Mesenchymal stem cell of the bone marrow (primary cell): ENCODE data around the genes PAK3, IL13RA2, LUZP4 and DOCK11.

- CAGE, long polyA plus RNA, result no peak
Measured at GRCh38 chrX:110172242-110172716, 145.6 kb downstream of the AMMECR1 start.

DNA sequence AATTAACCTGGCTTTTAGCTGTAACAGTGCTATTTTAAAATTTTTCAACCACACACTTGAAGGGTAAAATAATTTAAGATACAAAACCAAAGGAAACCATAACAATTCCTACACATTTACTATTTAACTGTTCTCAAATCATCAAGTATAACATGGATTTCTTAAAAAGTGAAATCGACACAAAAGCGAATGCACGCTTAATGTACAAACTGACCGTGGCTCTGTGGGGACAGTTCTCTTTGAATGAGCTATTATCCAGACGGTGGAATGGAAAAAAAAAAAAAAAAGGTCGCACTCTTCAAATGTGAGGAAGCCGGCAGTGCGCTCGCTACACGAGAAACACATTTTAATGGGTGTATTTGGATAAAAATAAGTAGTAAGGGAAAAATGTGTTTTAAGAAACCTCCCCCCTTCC is 1.2 kb downstream of the AMMECR1 start:
- CAGE, long polyA plus RNA, result no peak

- CAGE, long polyA plus RNA, result no peak
Measured at GRCh38 chrX:110944184-110945269, 148.9 kb upstream of the CHRDL1 start.

DNA sequence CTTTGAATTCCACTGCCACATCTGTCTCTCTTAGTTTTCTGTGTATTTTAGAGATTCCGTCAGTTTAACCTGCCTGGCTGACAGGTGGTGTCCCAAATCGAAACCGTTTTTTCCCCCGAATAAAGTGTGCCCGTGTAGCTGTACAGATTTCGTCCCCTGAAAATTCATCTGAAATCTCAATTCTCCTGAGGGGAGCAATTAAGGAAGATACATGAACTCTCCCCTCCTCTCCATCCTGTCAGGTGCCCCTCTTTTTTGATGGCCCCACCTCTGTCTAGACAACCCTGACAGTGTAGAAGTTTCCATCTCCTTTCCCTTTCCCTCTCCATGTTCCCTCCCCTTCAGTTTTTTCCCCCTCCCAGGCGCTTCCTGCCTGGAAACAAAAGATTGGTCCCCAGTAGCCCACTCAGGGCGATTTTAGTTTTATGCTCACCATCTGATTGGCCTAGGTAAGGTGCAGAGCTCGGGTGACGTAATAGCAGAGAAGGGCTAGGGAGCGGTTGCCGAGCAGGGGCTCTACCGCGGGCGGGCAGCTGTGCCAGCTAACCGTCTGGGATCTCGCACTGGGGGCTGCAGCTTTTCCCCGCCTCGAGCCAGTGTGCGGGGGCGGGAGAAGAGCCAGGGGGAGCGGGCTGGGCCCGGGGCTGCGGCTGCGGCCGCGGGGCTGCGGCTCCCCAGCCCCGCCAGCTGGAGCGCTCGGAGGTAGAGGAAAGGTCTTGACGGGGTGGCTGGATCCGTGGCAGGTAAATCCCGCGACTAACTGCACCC is at the start of gene PAK3:
PAK3 (plus strand) TSS at position 519 of the 768 bp plus-strand sequence.
- CAGE, long polyA plus RNA, result no peak

DNA sequence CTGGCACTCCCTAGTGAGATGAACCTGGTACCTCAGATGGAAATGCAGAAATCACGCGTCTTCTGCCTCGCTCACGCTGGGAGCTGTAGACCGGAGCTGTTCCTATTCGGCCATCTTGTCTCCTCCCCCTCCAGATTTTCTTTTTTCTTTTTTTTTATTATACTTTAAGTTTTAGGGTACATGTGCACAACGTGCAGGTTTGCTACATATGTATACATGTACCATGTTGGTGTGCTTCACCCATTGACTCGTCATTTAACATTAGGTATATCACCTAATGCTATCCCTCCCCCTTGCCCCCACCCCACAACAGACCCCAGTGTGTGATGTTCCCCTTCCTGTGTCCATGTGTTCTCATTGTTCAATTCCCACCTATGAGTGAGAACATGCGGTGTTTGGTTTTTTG is 83.2 kb downstream of the SERTM2 start:
- CAGE, long polyA plus RNA, result no peak

DNA sequence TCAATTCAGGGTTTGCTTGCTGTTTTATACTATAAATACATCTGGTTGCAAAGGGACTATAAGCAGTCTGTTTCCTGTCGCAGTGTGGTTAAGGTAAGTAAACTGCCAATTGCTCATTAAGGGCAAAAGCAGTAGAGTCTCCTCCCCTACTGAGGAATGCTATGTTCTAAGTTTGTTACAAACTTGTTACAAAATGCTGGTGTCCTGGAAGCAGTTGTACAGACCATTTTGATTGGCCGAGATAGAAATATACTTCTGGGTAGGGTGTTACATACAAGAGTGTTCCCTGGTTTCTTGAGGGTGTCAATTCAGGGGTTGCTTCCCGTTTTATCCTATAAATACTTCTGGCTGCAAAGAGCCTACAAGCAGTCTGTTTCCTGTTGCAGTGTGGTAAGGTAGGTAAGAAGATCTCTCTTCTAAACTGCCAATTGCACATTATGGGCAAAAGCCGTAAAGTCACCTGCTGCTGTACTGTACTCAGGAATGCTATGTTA is 5.7 kb downstream of the TRPC5OS start:
- CAGE, long polyA plus RNA, result no peak

- CAGE, long polyA plus RNA, result no peak
Measured at GRCh38 chrX:112802340-112802699, 38.3 kb downstream of the AMOT start.

GRCh38 chrX:112832566-112833253 is 7.9 kb downstream of the AMOT start:
- CAGE, long polyA plus RNA, result no peak

- CAGE, long polyA plus RNA, result no peak
Measured at GRCh38 chrX:114999155-114999573, 18.3 kb downstream of the IL13RA2 start.

DNA sequence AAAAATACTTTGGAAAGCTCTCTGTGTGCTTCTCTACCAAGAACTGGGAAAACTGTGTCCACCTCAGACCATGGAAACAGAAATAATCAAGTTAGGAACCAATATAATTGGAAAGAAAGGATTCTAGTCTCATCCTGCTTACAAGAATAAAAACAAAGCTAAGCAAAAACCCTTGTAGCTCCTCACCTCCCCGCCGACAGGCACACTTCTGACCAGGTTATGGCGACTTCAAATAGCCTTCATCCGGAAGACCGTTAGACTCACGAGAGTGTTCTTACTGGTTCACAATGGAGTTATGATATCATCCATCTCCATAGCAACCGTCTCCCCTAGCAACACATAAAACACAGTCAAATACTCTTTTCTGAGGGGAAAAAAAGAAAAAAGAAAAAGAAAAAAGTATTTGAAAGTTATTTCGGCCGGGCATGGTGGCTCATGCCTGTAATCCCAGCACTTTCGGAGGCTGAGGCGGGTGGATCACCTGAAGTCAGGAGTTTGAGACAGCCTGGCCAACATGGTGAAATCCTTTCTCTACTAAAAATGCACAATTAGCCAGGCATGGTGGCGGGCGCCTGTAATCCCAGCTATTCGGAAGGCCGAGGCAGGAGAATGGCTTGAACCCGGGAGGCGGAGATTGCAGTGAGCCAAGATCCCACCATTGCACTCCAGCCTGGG is at the start of gene IL13RA2:
IL13RA2 (minus strand) TSS at position 250 of the 675 bp plus-strand sequence.
- CAGE, long polyA plus RNA, result no peak

GRCh38 chrX:115229587-115230136 is 4.2 kb downstream of the LRCH2 start:
- CAGE, long polyA plus RNA, result no peak

GRCh38 chrX:115289422-115290027 is at the start of gene LUZP4:
LUZP4 (plus strand) TSS chrX:115289715.
- CAGE, long polyA plus RNA, result no peak

GRCh38 chrX:115936521-115936944 is 234.0 kb upstream of the AGTR2 start:
- CAGE, long polyA plus RNA, result no peak

GRCh38 chrX:115939868-115940319 is 230.7 kb upstream of the AGTR2 start:
- CAGE, long polyA plus RNA, result no peak

GRCh38 chrX:115969557-115969865 is 201.0 kb upstream of the AGTR2 start:
- CAGE, long polyA plus RNA, result no peak

GRCh38 chrX:115970549-115971216 is 199.9 kb upstream of the AGTR2 start:
- CAGE, long polyA plus RNA, result no peak

DNA sequence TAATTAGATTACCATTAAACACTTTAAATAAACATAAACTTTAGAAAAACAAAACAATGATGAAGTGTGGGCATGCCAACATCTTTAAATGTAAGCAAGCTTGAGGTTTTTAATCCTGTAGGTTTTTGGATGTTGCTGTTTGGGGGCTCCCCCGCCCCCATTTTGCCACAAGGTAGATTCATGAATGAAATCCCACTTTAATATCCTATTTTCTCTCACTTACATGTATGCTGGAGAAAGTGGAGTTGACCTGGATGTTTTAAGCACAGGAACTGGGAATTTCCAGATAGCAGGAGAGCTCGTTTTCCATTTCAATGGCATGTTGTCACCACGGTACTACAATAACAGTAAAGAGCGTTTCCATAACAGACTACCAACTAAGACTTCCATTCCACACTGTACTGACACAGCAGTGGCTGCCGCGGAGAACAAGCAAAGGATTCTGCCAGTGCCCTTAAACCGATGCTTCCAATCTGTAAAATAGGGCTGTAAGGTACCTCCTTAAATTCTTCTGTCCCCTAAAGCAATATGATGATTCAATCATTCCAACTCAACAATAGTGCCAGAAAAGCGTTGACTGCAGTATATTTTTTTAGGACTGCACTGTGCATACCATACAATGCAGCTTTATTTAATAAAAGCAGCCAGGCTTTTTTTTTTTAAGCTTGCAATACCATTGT is 144.0 kb downstream of the KLHL13 start:
- CAGE, long polyA plus RNA, result no peak

- CAGE, long polyA plus RNA, result no peak
Measured at GRCh38 chrX:118353083-118353766, 7.3 kb downstream of the WDR44 start.

GRCh38 chrX:118355432-118355987 is 9.6 kb downstream of the WDR44 start:
- CAGE, long polyA plus RNA, result no peak

DNA sequence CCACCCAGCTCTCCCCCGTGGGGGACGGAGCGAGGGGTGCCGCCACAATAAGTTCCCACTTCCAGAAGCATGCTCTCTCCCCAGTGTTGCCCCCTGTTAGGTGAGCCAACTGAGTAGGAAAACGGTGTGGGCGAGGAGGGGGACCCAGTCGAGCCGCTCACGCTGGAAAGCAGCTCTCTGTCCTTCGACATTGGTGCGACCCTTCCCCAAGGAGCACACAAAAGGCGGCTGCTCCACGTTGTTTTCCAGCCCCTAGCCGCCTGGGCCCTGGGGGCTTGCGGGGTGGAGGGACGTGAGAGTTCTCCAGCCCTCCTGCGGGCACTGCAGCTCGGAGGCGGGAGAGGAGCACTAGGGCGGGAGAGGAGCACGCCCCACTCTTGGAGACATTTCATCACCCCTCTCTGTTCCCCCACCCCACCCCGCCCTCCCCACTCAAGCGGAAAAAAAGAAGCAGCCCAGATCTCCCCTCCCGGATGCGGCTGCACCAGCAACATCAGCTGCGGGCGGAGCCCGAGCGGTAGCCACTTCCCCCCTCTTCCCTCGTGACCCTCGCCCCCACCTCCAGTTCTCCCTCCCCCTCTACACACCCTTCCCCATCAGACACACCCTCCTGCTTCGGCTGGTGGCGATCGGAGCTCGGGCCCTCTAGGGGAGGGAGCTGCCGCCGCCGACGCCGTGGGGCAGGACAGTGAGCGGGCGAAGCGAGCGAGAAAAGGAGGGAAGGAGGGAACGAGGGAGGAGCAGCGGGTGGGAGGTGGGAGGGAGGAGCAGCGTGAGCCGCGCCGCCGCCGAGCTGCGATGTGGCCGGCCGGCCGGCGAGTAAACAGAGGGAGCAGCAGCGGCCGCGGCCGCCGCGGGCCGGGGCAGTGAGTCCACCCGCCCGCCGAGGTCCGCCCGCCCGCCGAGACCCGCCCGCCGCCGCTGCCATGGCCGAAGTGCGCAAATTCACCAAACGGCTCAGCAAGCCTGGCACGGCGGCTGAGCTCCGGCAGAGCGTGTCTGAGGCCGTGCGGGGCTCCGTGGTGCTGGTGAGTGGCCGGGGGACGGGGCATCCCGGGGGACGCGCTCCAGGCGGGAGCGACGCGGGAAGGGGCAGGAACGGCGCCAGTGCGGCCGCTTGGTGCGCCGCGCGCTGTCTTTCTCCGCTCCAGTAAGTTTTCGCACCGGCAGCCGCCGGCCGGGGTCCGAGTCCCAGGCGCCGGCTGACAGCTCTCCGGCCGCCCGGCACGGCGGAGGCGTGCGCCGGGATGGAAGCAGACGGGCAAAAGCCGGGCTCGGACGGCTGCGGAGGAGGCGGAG is at the start of gene DOCK11:
DOCK11 (plus strand) TSS at position 770 of the 1,299 bp plus-strand sequence.
- CAGE, long polyA plus RNA, result no peak